Skeletal muscle satellite cell (primary cell): ENCODE data around the genes CST4 and CST1.

DNA sequence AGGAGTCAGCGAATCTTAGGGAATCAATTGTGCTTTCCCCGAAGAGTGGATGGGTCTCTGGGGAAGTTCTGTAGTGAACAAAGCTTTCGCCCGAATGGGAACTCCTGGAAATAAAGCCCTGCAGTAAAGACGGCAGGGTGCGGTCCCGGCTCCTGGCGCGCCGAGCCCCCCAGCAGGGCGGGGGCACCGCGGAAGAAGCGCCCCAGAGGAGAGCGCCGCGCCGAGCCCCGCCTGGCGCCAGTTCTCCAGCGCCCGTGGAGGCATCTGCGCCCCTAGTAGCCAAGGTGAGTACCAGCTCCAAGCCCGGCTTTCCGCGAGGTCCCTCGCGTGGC is 637 bp upstream of the GZF1 start:
- CAGE, long polyA plus RNA = no peak

- CAGE, long polyA plus RNA = no peak
These were observed 21.5 kb downstream of the NAPB start for GRCh38 chr20:23399620-23400388.

GRCh38 chr20:23588794-23589601 is 16.7 kb downstream of the CST9 start:
- CAGE, long polyA plus RNA = no peak

GRCh38 chr20:23633440-23634290 is 4.1 kb downstream of the CST3 start:
- CAGE, long polyA plus RNA = no peak

DNA sequence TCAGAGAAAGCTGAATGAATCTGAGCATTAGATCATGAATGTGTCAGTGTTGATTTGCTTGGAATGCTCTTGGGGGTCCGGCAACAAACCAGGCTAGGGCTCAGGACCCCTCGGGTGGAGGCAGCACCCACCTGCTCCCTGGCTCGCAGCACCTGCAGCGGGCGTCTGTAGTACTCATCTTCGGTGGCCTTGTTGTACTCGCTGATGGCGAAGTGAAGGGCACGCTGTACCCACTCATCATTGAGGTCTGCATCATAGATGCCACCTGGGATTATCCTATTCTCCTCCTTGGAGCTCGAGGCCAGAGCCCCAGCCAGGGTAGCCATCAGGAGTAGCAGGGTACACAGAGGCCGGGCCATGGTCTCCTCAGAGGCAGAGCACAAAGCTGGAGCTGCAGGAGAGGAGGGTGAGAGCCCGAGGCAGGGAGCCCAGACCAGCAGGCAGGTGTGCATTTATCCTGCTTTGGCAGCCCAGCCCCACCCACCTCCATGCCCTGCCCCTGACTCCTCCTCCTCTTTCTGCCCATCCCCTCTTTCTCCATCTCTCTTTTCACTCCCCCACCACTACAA is at the start of gene CST4:
TSS of gene CST4 (minus strand) at position 428 of the 569 bp plus-strand sequence.
- CAGE, long polyA plus RNA = no peak

DNA sequence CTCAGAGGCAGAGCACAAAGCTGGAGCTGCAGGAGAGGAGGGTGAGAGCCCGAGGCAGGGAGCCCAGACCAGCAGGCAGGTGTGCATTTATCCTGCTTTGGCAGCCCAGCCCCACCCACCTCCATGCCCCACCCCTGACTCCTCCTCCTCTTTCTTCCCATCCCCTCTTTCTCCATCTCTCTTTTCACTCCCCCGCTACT is at the start of gene CST1:
TSS of gene CST1 (minus strand) at position 63 of the 200 bp plus-strand sequence.
- CAGE, long polyA plus RNA = no peak

- CAGE, long polyA plus RNA = no peak
These were observed 10.1 kb downstream of the GGTLC1 start for GRCh38 chr20:23978454-23978839.

DNA sequence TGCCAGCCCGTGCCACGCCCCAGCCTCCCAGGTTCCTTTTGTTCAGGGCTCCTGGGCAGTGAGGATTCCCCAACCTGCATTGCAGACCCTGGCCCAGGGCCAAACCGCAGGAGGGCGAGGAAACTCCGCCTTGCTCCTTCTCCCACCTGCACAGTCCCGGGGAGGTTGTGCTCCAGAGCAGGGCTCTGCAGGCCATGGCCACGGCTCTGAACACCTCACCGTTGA is 202.7 kb upstream of the CST7 start:
- CAGE, long polyA plus RNA = no peak

DNA sequence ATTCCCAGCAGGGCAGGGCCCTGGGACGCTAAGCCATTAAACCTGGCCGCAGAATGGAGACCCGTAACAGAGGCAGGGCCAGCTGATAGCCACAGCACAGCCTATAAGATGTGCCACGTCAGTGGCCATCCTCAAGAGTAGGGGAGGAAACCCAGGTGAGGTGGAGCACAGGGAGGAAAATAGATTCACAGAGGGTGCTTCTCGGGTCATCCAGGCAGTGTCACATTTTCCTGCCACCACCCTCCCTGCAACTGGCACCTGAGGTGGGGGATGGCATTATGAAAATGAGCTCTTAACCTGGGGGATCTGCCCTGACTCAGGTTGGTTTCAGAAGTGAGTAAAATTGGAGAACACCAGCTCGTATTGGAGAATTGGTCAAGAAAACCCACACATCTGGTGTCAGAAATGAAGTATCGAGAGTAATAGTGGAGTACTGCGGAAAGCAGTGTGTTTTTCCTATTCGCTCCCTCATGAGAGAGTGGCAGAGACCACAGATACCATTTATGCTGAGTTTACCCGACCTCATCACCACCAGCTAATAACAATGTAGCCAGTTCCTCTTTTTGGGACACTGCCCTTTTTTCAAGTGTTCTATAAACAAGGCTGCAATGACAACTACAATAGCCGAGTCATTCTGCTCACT is 106.3 kb upstream of the CST7 start:
- CAGE, long polyA plus RNA = no peak

DNA sequence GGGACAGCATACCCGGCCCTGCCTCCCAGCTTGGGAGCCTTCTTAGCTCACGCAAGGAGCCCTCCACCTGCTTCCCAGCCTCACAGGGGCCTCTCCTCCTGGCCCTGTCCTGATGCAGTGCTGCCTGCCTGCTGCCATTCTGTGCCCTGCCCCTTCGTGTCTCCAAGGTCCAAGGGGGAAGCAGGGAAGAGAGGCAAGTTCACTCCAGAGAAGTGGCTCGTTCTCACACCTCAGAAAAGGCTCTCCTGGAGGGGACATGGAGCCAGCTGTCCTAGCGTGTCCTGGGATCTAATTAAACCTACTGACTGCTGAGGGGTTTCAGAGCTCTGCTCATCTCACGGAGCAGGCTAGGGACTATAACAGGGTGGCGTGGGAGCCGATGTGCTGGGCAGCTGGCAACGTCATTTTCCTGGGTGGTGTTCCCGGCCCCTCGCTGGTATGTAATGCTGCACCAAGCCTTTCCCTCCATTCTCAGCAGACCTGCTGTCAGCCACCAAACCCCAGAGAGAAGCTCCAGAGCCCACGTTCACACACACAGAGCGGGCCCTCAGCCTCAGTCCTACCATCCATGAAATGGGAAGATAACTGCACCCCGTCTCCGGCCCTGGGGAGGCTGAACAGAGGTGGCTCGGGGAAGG is 1.7 kb downstream of the CST7 start:
- CAGE, long polyA plus RNA = no peak

DNA sequence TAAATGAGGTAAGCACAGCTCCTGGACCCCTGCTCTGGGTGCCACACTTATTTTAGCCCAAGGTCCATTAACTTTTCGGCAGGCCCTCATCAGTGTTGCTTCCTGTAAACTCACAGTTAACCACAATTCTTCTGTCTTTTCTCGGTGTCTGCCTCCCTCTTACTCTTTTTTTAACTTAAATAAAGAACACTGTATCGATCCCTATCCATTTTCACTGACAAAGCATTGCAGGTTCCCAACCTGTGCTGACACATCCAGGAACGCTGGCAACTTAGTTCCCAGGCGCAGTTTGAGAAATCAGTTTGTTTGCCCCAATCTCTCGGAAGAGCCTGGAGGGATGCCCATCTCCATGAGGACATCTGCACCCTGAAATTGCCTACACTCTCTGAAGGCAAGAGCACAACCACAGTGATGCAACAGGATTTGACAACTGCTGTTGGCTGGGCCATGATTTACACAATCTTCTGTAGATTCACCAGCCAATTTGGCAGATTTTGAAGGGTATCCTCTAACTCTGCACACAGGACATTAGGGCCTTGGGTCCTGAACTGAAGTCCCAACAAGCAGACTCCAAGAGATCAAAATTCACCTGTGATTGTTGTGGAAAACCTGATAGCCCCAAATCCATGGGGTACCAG is 3.5 kb downstream of the APMAP start:
- CAGE, long polyA plus RNA = no peak

- CAGE, long polyA plus RNA = no peak
These were observed 892 bp downstream of the ENTPD6 start for GRCh38 chr20:25196072-25197136.

DNA sequence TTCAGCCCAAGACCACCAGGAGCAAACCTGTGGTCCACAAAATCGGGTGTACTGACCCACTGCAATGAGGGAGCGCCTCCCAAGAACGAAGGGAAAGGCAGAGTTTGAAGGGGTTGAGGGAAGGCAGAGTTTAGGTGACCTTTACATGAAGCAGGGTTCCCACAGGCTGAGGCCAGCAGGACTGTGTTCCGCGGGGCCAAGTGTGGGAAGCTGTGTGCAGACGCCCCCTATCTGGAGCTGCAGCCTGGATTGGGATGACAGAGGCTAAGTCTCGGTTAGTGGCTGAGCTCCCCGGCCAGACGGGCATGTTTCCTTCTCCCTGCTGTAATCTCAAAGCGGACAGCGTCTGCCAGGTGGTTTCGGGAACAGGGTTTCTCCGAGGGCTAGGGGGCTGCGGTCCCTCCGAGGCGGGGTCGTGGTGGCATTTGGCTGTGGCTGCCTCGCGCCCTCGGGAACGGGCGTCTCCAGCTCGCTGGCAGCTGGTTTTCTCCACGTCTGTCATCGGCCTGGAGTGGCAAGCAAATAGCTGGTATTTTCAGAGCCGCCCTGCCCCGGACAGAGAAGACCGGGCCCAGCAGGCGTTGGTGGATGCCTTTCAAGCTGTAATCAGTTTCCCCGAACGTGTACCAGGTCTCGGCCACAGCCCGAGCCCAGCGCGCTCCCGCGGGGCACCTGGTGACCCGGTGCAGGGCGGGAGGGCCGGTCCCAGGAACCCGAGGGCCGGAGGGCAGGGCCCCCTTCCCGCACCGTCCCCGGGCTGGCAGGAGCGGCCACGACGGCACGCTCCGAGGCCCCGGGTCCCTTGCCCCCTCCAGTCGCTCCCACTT is 623 bp upstream of the PYGB start:
- CAGE, long polyA plus RNA = no peak

DNA sequence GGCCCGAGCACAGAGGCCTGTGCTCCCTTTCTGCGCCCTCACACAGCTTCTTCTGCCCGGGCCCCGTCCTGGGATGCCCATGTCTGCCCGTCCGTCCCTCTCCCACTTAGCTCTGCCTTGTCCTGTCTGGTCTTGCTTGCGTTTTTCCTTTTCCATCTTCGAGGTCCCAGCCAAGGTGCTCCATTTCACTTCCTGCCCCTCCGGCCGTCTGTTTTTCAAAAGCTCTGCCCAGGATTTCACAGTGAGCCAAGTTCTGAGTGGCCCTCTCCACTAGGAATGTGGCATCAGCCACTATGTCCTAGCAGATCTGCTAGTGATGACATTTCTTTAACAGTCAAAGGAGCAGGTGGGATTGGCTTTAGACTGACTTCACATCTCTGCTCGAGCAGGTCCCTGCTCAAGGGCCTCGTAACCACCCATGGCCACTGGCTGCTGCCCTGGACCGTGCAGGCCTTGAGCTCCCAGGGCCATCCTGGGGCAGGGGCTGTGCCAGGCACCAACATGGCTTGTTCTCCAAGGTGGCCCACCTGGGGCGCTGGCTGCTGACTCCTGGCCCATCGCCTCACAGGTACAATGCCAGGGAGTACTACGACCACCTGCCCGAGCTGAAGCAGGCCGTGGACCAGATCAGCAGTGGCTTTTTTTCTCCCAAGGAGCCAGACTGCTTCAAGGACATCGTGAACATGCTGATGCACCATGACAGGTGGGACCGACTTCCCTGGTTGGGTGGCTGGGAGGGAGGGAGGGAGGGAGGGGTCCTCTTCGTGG is 45.9 kb downstream of the PYGB start:
- CAGE, long polyA plus RNA = no peak

- CAGE, long polyA plus RNA = no peak
These were observed 58.6 kb downstream of the PYGB start for GRCh38 chr20:25306065-25307219.

GRCh38 chr20:25378609-25379547 is 11.8 kb downstream of the ABHD12 start:
- CAGE, long polyA plus RNA = no peak

DNA sequence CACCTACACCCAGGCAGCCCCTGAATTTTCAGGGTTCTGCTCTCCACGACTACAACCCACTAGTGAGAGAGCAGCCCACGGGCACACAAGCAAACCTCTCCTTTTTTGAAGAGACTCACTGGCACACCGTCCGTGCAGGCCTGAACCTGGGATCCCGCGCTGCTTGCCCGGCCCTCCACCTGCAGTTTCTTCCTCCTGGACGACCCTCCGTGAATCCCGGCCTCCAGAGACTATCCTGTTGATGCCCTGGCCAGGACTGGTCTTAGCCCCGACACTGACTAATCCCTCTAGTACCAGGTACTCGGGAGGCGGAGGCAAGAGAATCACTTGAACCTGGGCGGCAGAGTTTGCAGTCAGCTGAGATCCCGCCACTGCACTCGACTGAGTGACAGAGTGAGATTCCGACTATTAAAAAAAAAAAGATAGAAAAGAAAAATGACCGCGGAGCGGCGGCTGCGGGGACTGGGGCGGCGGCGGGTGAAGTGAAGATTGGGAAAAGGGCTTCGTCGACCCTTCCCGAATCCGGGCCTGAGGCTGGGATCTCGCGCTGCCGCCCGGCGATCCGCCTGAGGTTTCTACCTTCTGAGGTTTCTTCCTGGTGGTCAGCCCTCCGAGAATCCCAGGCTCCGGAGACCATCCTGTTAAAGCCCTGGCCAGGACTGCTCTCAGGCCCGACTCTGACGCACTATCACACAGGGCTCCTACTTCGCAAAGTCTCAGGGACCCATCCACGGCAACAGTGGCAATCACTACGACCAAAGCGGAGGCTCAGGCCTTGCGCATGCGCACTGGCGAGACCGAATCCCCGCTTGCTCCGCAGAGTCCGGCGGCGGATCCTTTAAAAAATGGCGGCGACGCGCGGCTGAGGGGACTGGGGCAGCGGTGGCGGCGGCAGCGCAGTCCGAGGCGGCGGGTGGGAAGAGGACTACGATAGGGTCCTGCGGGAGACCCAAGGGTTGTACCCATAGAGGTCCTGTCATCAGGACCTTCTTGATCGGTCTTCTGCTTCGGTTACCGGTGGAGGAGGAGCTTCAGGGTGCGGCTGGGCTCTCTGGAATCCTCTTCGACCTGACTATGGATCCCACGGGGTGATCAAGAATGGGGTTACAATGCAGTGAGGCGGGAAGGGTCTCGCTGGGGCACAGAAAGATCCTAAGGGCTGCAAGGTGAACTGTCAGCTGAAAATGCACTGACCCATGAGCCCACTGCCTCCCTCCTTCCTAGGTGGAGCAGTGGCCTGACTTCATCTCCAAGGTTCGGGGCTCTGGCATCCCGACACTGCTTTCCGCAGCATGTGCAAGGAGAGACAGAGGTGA is 157.1 kb upstream of the ZNF337 start:
- CAGE, long polyA plus RNA = no peak

GRCh38 chr20:26009348-26009979 is 312.8 kb upstream of the ZNF337 start:
- CAGE, long polyA plus RNA = no peak

GRCh38 chr20:26208342-26209679 is 512.2 kb upstream of the ZNF337 start:
- CAGE, long polyA plus RNA = no peak

DNA sequence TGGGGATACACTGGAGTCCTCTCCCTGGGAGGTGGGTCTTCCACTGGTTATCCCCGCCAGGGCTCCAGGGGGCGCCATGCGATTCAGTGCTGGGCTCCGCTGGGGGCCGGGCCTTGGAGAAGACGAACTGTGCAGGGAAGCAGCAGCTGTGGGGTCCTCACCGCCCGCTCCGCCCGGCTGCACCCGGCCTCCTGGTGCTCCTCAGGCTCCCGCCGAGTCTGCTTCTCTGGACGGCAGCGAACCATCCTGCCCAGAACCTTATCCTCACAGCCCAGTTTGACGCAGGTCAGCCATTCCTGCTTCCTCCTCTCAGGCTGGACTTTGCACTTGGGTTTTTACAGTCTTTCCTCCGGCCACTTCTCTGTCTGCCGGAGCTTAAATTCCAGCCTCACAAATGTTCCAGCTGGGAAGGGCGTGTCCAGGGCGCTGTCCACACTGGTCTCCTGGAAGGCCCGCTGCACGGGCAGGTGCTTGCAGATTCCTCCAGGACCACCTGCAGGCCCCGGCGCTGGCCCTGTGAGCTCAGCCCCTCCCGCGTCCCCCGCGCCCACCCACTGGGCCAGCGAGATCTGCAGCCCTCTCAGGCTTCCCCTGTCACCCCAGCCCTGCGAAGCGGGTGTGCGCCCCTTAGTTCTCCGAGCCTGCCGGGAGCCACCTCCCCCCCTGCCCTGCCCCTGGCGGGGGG is 1830.0 kb upstream of the DEFB115 start:
- CAGE, long polyA plus RNA = no peak